ENCODE results near the genes KCNK16, APOBEC2 and TREML4.

GRCh38 chr6:38571961-38572524 lies 67.7 kb downstream of the BTBD9 start:
- RRBS = no CpG with 5 or more reads among the region's 3 CpGs

DNA sequence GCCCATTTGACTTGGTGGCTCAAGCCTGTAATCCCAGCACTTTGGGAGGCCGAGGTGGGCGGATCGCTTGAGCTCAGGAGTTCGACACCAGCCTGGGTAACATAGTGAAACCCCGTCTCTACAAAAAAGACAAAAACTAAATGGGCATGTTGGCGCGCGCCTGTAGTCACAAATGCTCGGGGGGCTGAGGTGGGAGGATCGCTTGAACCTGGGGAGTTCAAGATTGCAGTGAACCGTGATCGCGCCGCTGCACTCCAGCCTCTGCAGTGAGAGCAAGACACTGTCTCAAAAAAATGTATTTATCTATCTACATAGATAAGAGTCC lies 746 bp upstream of the BTBD9 start:
- RRBS = no CpG with 5 or more reads among the region's 14 CpGs

DNA sequence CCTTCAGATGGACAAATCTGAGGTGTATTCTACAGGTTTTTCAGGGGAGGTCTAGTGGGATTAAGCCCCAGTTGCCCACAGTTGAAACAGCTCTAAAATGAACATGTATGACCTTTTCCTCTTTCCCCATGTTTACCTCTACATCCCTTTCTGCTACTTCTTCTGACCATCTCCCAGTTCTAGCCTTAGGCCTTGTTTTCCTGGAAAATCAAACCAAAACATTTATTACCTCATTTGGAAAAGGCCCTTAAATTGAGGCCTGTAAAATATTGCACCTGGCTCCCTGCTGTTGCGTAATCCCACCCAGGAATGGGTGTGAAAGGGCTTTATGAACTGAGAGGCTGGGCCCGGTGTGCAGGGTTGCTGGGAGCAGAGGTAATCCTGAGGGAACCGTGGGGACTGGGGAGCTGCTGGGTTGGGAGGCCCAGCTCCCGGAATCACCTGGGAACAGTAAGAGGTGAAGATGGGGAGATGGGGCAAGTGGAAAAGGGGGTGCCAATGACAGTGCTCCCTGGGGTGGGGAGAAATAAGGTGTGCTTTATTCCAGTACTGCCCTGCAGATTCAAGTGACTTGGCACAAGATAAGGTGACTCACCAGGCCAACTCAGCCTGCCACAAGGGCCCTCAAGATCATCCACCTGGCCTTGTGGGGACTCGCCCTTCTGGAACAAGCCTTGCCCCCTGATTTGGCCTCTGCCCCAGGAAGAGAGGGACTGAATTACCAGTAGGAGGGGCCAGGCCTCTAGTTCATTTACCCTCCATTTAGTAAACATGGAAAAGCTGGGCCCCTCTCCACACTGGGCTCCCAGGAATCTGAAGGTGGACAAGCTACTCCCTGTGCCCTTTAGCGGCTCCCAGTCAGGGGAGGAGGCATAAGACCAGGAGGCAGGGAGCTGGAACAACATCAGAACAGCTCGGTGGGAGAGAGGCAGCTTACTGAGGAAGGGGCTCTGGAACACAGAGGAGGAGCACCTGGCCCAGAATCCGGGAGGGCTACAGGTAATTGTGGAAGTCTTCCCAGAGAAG lies 44.2 kb downstream of the KCNK5 start:
- RRBS = 46% methylated on average over 2 of the region's 8 CpGs

DNA sequence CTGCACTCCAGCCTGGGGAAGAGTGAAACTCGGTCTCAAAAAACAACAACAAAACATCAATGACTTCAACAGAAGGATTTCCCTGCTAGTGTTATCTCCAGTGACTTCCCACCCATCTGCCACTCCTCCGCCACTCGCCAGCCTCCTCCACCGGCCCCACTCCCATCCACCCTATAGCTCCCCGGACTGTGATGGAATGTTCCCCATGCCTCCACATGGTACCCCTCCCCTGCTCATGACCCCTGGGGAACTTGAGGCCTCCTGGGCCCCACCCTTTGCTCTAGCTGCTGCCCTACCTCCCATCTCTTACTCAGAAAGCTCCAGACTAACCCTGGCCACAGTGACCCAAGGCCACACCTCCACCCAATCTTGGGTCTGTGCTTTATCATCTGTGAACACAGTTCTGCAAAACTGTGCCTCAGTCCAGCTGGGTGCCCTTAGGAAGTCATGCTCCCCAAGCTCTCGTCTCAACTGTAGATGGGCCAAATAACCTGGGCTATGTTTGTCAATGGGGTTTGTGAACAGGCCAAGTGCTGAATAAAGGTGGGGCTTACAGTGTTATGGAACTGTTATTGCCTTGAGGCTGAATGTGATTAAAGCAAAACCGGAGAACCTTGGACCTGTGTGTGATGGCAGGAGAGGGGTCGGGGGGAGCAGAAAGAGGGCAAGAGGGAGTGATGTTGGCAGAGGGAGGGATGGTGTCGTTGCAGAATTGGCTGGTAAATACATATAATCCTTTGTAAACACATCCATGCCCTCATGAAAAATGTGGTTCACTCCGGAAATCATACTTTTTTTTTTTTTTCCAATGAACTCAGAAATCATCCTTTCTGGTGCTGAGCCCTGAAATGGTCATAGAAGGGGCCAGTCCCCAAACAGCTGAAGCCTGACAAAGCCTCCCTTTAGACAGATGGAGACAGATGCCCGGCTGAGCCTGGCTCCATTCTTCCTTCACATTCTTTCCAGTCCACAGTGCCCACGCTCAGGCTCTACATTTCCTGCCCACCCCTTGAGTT lies 41.6 kb downstream of the KCNK5 start:
- RRBS = no CpG with 5 or more reads among the region's 12 CpGs

- RRBS = no CpG with 5 or more reads among the region's 18 CpGs
Measured at GRCh38 chr6:39206110-39206906, 23.0 kb downstream of the KCNK5 start.

GRCh38 chr6:39212499-39213006 lies 16.7 kb downstream of the KCNK5 start:
- RRBS = no CpG with 5 or more reads among the region's 7 CpGs

DNA sequence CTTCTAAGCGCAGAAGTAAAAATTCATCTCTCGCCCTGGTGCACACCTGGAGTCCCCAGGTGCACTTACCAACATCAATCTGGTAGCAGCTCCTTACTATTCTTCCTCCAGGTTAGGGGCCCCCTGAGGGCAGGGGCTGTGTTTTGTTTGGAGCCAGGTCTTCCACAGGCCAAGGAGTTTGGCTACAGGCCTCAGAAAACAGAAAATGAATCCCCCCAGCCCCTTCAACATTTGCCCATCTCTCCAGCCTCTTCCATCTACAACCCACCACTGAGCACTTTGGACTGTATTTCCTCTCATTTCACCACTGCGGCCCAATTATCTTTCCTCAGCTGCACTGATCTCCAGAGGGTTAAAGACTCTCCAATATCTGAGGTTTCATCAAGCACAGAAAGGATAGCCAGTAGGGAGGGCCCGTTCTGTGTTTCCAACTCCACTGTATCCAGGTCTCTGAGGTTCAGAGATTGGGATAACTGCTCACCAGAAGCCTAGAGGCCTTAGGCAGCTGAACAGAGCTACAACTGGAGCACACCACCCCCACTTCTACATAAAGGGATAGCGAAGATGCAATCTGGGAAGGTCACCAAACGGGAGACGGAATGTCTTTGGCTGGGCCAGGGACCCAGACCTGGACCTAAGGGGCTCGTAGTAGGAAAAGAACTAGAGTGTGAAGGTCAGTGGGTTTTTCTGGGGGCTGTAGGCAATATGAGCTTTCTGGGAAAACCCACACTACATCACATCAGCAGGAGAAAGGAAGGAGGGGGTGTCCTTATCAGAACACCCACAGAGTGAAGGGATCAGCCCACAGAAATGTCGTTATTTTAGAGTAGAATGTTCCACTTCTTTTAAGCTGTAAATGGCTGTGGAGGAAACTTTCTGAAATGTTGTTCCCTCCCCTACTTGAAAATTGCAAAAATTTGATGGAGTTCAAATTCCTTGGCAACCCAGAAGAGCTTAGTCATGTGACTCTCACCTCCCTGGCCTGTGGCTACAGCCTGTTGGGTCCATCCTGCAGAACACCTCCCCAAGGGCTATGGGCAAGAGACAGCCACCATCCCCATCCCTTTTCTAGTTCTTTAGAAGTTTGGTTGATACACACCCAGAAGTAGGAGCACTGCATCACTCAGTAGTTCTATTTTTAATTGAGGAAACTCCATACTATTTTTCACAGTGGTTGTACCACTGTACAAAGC lies 7.3 kb downstream of the KCNK5 start:
- RRBS = no CpG with 5 or more reads among the region's 9 CpGs

- RRBS = no CpG with 5 or more reads among the region's 6 CpGs
Measured at GRCh38 chr6:39322452-39322737, at the start of gene KCNK16. Gene KCNK16, minus strand, starts transcription at chr6:39322702.

DNA sequence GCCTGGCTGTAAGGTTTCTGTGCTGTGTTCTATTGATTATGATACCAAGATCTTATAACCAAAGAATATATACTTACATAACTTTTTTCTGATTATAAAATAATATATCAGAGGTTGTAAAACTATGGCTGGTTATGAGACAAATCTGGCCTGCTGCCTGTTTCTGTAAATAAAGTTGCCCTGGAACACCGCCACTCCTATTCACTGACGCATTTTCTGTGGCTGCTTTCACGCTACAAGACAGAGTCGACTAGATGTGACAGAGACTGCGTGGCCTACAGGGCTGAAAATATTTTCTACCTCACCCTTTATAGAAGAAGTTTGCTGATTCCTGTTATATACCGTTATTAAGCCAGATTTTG lies 97.8 kb upstream of the KCNK16 start:
- RRBS = no CpG with 5 or more reads among the region's 6 CpGs

- RRBS = no CpG with 5 or more reads among the region's 6 CpGs
Measured at GRCh38 chr6:39749203-39749666, 24.0 kb upstream of the KIF6 start.

DNA sequence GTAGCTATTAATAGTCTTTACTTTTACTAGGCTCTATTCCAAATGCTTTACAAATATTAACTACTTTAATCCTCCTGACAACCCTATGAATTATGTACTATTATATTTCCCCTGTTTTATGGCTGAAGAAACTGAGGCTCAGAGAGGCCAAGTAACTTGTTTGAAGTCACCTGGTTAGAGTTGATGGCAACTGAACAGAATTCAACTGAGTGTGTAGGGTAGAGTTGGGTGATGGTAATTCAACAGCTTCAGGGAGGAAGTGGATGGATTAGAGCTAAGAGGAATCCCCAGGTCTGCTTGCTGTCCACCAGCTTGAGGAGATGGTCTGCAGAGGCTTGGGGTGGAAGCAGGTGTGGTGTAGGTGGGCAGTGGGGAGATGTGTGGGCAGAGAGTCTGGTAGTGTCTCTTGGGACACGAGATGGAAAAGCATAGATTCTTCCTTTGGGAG lies 57.3 kb downstream of the DAAM2 start:
- RRBS = no CpG with 5 or more reads among the region's 1 CpG

- RRBS = no CpG with 5 or more reads among the region's 6 CpGs
Measured at GRCh38 chr6:39879227-39879629, 55.0 kb downstream of the MOCS1 start.

- RRBS = no CpG with 5 or more reads among the region's 3 CpGs
Measured at GRCh38 chr6:39947643-39948000, 13.4 kb upstream of the MOCS1 start.

- RRBS = no CpG with 5 or more reads among the region's 1 CpG
Measured at GRCh38 chr6:40116665-40116864, 182.3 kb upstream of the MOCS1 start.

DNA sequence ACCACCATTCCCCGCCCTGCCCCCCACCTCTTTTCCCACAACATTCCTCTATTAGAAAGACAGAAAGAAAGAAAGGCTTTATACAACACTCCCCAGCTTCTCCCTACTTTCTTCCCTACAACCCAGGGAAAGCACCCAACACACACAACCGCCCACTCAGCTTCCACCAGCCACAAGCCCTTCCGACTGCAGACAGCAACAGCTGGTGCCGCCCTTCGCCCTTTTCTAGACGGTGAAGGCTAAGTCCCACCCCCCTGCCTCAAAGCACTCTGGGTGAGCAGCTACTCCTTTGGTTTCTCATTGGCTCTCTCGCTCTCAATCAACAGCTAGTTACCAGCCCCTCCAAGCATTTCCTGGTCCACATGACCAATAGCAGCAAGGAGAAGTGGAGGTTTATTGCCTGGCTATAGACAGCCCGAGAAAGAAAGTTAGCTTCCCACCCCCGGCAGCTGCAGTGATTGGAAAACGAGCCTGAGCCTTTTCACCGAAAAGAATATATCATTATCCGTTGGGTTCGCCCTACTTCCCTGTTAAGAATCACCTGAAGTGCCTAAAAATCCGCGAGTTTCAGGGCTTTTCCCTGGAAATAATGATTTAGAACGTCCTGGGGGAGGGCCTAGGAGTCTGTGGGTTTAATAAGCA lies 230.2 kb upstream of the MOCS1 start:
- RRBS = no CpG with 5 or more reads among the region's 16 CpGs

- RRBS = no CpG with 5 or more reads among the region's 1 CpG
Measured at GRCh38 chr6:40572499-40572833, 14.7 kb downstream of the LRFN2 start.

DNA sequence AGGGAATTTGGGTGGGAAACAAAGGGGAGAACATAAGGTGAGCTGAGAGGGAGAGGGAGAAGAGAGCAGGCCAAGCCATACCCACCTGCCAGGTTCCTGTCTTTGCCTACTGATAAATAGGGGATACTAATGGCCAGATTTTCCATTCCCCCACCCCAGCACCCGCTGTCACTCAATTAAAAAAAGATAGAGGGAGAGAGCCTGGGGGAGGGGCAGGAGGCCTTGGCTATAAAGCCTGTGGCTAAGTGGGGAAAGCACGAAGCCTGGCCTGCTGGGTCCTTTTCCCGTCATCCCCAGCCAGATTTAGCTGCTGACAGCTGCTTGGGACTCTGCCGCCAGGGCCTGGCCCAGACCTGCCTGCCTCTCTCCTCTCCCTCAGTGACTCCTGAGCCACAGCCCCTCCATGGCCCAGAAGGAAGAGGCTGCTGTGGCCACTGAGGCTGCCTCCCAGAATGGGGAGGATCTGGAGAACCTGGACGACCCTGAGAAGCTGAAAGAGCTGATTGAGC lies at the start of gene APOBEC2:
Gene APOBEC2 (plus strand): TSS at position 258 of the 509 bp plus-strand sequence.
- RRBS = no CpG with 5 or more reads among the region's 5 CpGs

GRCh38 chr6:41060129-41060539 lies 7.1 kb downstream of the APOBEC2 start:
- RRBS = no CpG with 5 or more reads among the region's 2 CpGs

DNA sequence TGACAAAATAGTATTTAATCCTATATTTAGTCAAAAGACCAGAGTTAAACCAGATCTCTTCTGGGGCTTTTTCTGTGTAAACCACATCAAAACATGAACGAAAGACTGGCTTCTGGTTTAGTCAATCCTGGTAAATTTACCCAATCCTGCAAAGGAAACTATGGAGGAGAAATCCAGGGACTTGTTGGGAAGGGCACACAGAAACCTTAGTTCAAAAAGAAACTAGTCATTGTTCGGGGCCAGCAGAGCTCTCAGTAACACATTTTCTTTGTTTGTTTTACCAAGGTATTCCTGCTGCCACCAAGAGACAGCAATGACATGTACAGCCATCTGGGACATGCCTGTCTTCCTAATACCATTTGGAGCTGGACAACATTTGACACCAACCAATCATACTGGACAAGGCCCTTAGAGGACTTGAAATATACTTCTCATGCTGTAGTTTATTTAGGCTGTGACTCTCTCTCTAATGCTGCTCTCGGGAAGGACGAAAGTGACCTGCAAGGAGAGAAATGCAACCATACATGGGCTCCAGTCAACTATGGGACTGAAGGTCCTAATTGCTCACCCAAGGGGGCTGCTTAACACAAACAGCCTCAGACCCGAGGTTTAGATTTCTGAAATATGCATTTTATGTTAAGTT lies 8.2 kb downstream of the OARD1 start:
- RRBS = no CpG with 5 or more reads among the region's 5 CpGs

GRCh38 chr6:41228075-41228378 lies at the start of gene TREML4:
Gene TREML4, plus strand, starts transcription at chr6:41228349.
- RRBS = no CpG with 5 or more reads among the region's 4 CpGs